Trachea (tissue), 1 donor: ENCODE measurements around a stretch of chr11.

GRCh38 chr11:9461690-9462493, 1.1 kb downstream of the ZNF143 start:
- PRO-cap, result no peak

DNA sequence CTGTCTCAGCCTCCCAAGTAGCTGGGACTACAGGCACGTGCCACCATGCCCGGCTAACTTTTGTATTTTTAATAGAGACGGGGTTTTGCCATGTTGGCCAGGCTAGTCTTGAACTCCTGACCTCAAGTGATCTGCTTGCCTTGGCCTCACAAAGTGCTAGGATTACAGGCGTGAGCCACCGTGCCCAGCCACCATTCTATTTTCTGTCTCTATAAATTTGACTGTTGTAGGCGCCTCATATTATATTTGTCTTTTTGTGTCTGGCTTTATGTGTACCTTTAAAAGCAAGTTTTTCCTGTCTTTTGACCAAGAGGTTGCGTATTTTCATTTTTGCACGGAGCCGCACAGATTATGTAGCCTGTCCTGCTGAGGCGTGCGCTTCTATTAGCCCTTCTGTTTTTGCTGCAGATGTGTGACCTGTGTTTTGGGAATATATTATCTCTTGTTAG, 40.5 kb upstream of the WEE1 start:
- PRO-cap, result no peak

- PRO-cap, result bidirectional peak, plus-strand start at chr11:9566212, minus-strand start at chr11:9566119
Measured at GRCh38 chr11:9565578-9566711, 7.5 kb upstream of the WEE1 start.

DNA sequence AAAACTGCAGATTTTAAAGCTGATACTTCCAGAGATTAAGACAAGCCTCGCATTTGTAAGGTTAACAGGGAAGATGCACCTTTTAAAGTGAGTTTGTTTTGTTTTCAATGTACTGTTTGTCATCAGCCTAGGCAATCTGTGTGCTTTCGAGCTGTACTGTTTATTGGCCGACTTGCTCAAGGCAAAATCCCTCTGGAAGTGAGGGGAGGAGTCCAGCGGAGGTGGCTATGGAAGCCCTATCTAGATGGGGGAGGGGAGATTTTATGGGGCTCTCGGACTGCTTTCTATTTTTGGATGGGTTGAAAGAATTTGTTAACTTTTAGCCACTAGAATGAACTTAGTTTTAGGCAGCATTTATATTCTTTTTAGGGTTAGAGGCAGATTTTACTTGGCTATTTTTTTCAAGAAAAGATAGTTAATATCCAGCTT, 1.8 kb downstream of the WEE1 start:
- PRO-cap, result bidirectional peak, plus-strand start outside the sequence, minus-strand start at position 200 of the sequence

GRCh38 chr11:9576444-9576834, 3.0 kb downstream of the WEE1 start:
- PRO-cap, result no peak

DNA sequence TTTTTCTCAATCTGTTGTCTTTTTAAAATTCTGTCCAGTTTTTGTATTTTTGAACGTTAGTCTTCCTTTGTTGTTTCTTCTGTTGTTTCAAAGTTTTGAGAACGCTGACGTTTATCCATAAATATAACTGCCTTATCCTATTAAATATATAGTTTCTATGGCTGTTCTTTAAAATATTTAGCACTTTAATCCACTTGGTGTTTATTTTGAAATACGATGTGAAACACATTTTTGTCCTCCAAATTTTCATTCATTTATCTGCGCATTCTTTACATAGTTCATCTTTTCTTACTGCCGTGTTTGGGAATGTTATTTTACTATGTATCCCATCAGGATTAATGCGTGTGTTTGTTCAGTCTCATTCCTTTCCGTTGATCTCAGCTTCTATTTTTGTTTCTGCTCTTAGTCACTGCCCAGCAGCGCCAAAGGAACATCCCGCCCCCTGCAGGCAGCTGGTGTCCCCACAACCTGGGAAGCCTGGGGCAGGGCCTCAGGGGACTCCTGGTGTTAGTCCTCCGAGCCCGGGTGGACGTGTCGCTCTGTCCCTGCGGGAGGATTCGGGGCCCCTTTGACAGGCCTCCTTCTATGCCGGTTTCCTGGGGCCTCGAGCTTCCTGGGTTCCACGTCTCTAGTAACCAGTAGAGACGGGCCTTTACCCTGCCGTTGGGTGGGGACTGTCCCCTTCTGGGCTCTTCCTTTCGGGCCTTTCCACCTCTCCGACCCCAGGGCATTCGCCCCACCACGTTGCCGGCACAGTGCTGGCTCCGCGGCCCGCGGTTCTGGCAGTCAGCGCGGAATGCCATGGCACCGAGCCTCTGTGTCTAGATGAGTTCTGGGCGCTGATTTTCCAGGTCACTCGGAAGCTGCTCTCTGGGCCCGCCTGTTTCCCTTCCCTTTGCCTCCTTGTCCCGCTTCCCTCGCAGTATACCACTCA, 39.7 kb downstream of the WEE1 start:
- PRO-cap, result no peak

GRCh38 chr11:9626483-9627271, 37.2 kb upstream of the SWAP70 start:
- PRO-cap, result no peak

DNA sequence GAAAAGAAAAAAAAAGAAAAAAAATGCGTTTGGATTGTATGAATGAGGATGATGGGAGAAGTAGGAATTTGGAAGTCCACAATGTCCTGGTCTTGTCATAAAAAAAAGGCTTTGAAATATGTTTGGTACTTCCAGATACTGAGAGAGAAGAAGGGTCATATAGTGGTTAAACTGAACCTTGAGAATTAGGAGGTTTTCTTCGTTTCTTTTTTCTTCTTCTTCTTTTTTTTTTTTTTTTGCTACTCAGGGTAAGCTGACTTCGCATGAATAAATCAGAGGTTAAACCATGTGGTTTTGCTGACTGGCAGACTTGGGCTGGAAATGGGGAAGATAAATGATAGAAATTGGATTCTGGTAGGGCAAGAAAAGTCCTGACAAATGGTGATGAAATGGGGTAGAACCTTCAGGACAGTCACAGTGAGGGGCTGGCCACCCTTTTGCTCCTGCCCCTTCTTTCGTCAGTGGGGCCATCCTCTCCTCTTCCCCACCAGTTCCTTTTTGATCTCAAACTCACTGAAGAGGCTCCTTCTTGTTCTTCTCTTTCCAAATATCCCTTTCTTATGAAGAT, 1.7 kb upstream of the SWAP70 start:
- PRO-cap, result no peak

DNA sequence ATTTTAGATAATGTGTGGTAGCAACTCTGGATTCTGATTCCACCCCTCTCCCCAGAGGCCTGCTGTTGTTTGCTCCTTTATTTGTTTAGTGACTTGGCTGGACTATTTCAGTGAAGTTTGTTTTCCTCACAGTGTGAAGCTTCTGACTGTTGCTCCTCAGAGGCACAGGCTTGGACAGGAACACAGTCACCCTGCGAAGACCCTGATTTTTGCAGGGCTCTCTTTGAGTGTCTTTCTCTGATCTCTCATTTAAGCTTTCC, 72.5 kb downstream of the SWAP70 start:
- PRO-cap, result no peak

- PRO-cap, result no peak
Measured at GRCh38 chr11:9855639-9856410, 191.9 kb downstream of the SWAP70 start.

DNA sequence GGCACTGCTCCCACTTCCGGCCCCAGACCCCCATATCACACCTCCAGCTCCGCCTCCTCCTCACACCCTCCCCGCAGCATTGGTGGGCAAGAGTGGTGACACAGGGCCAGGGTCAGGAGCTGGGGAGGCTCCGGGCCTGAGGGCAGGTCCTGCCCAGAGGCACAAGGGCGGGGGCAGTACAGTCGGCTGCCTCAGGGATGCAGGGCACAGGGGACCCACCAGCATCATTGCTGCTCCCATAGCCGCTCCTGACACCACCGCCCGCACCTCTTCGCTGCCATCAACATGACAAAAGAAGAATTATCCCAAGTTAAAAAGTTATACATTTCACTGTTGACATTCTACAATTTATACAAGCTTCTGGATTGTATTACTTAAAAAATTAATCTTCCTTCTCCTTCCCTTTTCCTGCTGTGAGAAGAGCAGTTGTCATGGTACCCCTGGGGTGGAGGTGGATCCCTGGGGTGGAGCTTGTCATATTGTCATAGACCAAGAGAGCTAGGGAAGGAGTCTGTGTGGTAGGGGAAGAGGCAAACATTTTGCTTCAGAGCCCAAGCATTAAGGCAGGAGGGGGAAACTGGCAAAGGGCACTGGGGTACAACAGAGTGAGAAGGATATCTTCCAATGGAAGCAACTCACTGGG, 4.1 kb downstream of the SBF2 start:
- PRO-cap, result no peak

DNA sequence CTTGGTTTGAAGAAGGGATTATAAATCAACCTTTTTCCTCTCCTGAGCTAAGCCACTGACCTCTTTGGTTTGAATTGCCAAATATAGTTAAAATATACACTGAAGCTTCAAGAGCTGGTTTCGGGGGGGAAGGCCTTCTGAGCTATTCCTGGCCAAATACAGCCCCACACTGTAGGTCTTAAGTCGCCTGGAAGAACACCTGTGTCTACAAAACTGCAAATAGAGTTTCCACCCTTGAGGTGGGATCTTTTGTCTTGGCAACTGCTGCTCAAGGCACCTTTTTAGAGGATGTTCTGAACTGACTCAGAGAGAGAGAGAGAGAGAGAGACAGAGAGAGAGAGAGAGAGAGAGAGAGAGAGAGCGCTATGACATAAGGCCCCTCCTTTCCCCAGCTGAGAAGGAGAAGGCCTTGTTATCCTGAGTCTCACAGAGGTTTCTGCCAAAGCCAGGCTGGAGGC, 5.5 kb downstream of the ADM start:
- PRO-cap, result no peak

DNA sequence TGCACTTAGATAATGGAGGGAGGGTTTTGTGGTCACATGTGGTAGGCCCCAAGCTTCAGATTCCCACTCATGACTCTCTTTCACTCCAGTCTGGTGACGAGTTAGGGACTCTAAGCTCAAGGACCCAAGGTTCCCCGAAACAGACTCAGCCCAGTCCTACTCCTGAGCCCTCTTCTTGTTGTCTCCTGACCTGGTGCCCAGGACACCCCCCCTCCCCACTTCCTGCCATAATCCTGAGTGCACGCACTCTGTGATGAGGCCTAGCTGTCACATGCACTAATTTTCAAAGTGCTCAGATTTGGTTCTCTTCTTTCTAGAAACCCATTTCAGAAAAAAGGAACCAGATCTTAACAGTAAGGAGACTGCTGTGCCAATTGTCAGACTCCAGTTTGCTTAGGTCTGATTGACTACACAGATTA, 10.1 kb upstream of the AMPD3 start:
- PRO-cap, result no peak

GRCh38 chr11:10458828-10459948, 4.1 kb downstream of the AMPD3 start:
- PRO-cap, result no peak

GRCh38 chr11:10558203-10558594, 10.3 kb downstream of the LYVE1 start:
- PRO-cap, result no peak

DNA sequence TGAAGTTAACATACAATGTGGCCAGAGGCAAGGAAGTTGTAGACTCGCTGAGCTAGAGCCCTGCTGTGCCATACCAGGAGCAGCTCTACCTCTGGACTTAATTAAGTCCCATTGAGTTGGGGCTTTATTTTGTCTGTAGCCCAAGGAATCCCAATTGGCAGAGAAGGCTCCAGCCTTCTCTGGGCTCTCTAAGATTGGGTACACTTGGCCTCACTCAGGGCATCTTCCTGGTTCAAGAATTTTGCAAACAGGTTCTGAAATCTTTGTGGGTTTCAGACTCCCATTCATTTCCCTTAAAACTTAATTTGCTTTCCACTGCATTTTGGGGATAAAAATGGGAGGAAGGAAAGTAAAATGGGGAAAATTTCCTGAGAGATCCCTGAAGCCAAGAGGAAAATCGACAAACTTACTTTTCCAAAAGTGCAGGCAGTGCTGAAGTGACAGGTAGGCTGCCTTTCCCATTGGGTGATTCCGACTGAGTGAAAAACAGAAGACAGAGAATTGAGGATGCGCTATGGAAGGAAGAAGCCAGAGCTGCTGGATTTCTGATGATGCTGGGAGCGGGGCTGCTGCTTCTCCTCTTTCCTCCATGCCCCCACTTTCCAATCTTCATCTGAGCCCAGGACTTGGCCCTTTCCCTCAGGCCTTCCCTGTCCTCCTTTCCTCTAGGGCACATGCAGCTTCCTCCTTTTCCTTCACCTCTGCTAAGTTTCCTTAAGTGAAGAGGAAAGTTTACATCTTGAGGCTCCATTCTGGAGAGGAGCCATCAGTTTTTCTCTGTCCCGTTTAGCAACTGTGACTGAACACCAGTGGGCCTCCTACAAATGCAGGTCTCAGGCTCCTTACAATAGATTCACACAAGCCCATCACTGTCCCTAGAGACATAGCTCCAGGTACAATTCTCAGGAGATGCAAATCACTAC, 22.9 kb upstream of the LYVE1 start:
- PRO-cap, result no peak

DNA sequence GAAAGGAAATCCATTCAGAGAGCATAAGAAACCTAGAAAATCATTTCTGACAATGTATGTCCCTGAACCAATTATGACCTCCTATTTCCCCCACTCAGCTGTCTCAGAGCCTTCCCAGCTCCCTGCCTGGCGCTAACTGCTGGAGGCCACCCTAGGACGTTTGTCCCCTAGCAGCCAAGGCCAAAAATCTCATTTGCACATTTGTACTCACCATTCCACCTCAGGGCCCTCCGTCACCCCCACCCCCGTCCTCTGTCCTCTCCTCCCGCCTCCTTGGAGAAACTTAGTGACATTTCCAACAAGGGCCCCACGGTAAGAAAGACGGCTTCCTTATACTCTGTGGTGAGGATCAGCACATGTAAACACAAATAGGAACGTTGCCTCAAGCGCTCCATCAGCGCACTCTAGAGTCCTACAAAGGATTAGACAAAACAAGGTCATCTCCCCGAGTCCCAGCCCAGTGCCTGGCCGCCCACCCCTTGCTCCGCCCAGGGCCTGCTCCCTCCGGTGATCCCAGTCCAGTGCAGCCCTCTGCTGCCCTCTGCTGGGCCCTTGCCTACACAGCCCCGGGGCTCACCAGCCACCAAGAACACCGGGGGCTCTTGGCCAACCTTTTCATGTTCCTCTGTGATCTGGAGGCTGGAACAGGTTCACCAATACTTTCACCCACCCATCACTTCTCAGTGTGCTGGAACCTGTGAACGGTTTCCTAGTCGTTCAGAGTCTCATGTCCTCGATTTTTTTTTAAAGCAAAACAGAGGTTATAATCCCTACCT, 15.4 kb upstream of the CTR9 start:
- PRO-cap, result unidirectional peak, minus-strand start at position 406 of the sequence

DNA sequence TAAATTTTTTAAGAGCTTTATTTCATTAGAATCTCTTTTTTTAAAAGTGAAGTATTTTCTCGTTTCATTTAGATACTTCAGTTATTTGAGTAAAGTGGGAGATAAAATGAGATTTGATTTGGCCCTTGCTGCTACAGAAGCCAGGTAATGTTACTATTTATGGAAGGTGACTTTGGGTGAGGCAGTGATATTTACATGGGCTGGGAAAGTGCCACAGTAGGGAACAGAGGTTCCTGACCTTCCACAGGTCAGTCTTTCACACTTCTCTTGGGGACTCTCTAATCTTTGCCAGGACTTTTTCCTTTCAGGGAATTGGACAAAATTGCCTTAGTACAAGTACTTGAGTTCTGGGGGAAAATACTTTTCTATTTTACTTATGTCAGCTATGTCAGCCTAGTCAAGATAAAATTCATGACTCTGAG, 20.4 kb downstream of the CTR9 start:
- PRO-cap, result no peak

GRCh38 chr11:10773928-10774282, 22.9 kb downstream of the CTR9 start:
- PRO-cap, result no peak

GRCh38 chr11:10908225-10908746, 50.4 kb upstream of the ZBED5 start:
- PRO-cap, result no peak